ENCODE measurements around a stretch of chr3.

- PRO-cap = no peak
- RAMPAGE, long total RNA = no peak
- RRBS = no CpG with 5 or more reads among the region's 10 CpGs
Observed at GRCh38 chr3:172287771-172288857, 160.1 kb downstream of the GHSR start.

GRCh38 chr3:172317790-172318504 is 130.3 kb downstream of the GHSR start:
- PRO-cap = no peak
- RAMPAGE, long total RNA = no peak
- RRBS = no CpG with 5 or more reads among the region's 3 CpGs

DNA sequence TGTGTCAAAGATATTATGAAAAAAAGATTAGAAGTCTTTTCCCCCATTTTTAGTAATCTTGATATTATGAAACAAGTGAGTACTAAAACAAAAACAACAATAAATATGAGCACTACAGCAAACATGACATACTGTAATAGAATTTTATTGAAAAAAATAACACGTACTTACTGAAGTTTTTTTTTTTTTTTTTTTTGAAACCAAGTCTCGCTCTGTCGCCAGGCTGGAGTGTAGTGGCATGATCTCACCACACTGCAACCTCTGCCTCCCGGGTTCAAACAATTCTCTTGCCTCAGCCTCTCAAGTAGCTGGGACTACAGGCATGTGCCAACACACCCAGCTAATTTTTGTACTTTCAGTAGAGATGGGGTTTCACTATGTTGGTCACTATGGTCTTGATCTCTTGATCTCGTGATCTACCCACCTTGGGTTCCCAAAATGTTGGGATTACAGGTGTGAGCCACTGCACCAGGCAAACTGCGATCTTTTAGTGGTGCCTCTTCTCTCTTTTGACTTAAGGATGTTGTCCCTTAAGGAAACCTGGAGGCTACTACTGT is 17.6 kb downstream of the TNFSF10 start:
- PRO-cap = no peak
- RAMPAGE, long total RNA = no peak
- RRBS = no CpG with 5 or more reads among the region's 6 CpGs

DNA sequence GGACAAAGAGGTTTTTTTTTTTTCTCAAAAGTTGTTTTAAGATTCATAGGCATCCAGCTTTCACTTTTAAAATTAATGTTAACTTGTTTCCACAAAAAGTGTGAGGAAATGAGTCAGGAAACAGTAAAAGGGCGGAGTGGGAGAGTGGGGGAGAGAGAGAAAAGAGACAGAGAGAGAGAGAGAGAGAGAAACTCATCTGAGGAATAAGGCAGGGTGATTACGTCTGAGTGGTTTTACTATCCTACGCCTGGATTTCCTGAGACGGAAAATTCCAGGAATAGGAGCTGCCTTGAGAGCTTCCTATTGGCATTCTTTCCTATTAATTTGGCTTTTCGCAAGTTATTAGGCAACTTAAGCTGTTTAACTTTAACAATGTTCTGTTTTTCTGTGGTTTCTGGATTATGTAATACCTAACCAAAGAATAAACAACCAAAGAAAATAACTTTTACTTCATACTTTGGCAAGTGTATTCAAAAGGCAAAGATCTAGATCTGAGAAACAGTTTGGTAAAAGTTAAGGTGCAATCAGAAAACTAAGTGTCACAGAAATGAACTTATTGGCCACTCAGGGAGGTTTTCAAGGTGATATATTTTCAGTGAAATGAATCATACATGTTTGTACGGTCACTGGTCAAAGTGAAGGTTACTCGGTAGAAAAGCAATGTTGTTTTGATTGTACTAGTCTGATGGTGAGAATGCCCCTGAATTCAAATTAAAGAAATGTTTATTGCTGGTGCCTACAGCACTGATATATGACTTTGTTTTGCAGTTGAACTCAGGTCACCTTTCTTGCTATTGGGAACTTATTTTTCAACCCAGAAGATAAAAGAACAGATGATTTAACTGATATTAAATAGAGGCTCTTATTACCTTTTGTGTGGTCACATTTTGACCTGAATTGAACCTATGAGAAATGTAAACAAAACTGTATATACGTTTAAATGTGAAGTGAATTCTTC is 39.9 kb upstream of the TNFSF10 start:
- PRO-cap = no peak
- RAMPAGE, long total RNA = no peak
- RRBS = no CpG with 5 or more reads among the region's 8 CpGs

DNA sequence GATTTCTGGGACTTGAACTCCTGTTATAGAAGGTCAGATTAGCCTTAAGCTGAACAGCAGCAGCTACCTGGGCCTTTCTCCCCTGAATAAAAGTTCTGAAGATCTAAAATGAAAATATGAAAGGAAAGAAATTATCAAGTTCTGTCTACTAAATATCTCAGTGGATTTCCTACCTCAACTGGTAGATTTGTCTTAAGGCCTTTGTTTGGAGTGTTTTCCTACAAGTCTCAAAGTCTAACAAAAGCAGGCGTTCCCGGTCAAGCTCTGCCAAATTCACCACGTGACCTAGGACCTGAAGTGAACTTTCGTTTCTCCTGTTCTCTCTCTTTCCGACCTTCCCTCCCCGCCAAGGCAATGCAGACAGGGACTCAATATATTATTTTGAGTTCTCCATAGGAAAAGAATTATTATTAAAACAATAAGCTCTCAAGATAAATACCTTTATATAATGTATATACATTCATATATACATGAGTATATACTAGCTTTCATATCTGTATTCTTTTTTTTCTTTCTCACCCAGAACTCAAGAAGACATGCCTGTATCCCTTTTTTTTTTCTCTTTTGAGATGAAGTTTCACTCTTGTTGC is 71.3 kb upstream of the TNFSF10 start:
- PRO-cap = no peak
- RAMPAGE, long total RNA = no peak
- RRBS = no CpG with 5 or more reads among the region's 6 CpGs

- PRO-cap = no peak
- RAMPAGE, long total RNA = no peak
- RRBS = no CpG with 5 or more reads among the region's 3 CpGs
Observed at GRCh38 chr3:172600969-172601596, 77.9 kb upstream of the TNFSF10 start.

DNA sequence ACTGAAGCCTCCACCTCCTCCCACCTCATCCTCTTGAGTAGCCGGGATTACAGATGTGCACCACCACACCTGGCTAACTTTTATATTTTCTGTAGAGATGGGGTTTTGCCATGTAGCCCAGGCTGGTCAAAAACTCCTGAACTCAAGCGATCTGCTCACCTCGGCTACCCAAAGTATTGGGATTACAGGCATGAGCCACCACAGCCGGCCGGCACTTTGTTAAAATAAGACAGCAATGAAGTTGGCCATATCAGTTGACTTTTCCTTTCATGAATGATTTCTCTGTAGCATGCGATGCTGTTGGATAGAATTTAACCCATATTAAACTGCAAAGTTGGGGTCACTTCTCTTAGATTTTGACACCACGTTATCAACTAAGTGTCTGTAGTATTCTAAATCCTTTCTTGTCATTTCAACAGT is 38.8 kb downstream of the ECT2 start:
- PRO-cap = no peak
- RAMPAGE, long total RNA = no peak
- RRBS = 100% methylated on average over 1 of the region's 7 CpGs

GRCh38 chr3:173970805-173971682 is 573.5 kb downstream of the NLGN1 start:
- PRO-cap = no peak
- RAMPAGE, long total RNA = no peak
- RRBS = no CpG with 5 or more reads among the region's 5 CpGs

DNA sequence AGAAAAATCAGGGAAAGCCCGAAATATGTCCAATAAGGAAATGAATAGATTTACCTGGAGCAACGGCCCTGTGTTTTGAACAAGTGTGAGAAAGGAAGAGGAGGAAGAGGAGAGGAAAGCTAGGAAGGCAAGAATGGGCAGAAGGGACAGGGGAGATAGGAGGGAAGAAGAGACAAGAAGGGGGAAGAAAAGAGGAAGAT is 708.2 kb downstream of the TBL1XR1 start:
- PRO-cap = no peak
- RAMPAGE, long total RNA = no peak
- RRBS = no CpG with 5 or more reads among the region's 2 CpGs

DNA sequence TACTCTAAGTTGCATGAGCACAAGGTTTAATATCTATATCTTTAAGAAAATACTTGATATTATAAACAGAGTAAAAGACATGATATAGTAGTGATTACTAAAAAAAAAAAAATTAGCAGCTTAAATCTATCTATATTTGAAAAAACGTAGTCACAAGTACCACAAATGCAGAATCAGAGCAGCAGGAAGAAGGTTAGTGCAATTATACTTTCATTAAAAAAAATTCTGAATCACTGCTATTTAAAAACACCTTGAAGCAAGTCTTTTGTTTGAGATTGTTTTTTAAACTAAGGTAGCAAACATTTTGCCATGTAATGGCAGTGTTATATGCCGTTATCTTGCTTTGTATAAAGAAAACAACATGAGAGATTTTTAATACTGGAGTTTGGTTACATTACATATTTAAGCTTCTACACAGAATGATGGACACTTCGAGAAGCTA is 173.3 kb downstream of the TBL1XR1 start:
- PRO-cap = no peak
- RAMPAGE, long total RNA = no peak
- RRBS = no CpG with 5 or more reads among the region's 3 CpGs

DNA sequence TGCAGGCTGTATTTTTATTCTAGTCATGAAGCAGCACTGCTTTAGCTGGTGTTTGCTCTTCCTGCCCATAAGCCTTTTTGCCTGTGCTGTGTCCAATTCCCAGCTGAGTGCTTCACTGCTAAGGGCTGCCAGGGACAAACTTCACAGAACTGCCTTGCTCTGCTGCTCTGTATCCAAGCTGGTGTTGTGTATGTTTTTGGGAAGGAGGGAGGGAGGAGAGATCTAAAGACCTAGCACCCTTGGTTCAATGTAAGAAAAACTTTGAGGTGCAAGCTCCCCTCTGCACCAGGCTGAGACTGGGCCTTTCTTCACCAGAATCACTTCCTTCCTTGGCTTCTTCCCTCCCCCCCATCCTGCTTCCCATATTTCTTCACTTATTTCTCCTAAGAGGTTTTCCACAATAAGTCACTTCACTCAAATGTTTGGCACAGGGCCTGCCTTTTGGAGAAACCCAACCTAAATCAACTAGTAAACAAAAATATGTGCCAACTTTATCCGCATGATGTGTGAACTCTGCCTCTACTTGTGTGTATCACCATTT is 156.1 kb downstream of the TBL1XR1 start:
- PRO-cap = no peak
- RAMPAGE, long total RNA = no peak
- RRBS = no CpG with 5 or more reads among the region's 1 CpG

GRCh38 chr3:177166496-177167103 is 30.7 kb downstream of the TBL1XR1 start:
- PRO-cap = no peak
- RAMPAGE, long total RNA = no peak
- RRBS = no CpG with 5 or more reads among the region's 4 CpGs

DNA sequence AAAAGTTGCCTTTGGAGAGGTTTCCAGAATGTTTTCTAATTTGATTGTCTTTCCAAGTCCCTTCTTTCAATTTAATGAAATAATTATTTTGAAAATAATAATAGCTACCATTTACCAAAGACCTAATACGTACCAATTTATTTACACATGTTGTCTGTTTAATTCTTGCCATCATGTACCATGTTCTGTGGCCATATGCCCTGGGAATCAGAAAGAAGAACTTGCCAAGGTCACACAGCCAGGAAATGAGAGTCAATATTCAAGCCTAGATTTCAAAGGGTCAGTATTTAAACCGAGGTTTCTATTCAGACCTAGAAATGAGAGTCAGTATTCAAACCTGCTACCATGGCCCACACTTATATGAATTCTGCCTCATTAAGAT is 103.5 kb upstream of the TBL1XR1 start:
- PRO-cap = no peak
- RAMPAGE, long total RNA = no peak
- RRBS = no CpG with 5 or more reads among the region's 2 CpGs

DNA sequence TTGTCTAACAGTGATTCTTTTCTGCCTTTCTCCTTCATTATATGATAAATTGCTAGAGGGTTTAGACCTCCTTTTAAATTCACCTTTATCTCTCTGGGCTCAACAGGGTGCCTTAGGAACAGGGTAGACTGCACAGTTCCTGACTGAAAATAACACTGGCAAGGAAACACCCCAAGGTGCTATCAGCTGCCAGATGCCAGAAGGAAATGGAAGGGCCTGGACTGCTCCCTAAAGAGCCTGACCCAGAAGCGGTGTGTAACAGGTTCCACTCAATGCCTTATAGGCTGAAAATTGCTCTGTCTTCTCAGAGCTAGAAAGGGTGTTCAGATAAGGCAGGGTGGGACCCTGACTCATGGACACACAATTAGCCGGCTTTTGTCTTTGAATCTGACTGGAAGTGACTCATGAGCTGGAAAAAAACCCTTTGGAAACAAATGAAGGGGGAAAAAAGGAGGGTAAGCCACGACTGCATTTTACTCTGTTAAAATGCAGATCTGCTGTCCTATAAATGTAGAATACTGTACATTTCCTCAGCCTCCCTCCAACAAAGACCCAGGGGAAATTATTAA is 160.1 kb upstream of the TBL1XR1 start:
- PRO-cap = no peak
- RAMPAGE, long total RNA = no peak
- RRBS = no CpG with 5 or more reads among the region's 3 CpGs

DNA sequence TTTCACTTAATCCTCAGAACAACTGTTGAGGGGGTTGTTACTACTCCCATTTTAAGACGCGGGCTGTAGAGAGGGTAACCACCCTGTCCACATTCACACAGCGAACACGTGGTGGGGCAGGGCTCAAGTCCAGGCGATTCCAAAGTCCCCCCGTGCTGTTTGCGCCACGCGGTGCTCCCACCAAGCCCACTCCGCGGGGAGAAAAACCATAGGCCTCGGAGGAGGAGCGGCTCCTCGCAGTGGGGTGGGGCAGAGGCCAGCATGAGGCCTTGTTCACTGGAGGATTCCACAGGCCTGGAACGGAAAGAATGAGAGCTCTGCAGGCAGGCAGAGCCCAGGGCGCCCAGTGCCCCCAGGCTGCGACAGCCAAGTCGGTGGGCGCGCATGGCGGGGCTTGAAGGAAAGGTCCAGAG is 161.7 kb upstream of the TBL1XR1 start:
- PRO-cap = no peak
- RAMPAGE, long total RNA = no peak
- RRBS = no CpG with 5 or more reads among the region's 21 CpGs

GRCh38 chr3:177464380-177464582 is 267.0 kb upstream of the TBL1XR1 start:
- PRO-cap = no peak
- RAMPAGE, long total RNA = no peak
- RRBS = no CpG with 5 or more reads among the region's 1 CpG

- PRO-cap = no peak
- RAMPAGE, long total RNA = no peak
- RRBS = no CpG with 5 or more reads among the region's 2 CpGs
Observed at GRCh38 chr3:178058275-178058724, 477.9 kb upstream of the KCNMB2 start.

GRCh38 chr3:179018315-179019066 is 53.1 kb downstream of the ZMAT3 start:
- PRO-cap = no peak
- RAMPAGE, long total RNA = no peak
- RRBS = no CpG with 5 or more reads among the region's 3 CpGs

DNA sequence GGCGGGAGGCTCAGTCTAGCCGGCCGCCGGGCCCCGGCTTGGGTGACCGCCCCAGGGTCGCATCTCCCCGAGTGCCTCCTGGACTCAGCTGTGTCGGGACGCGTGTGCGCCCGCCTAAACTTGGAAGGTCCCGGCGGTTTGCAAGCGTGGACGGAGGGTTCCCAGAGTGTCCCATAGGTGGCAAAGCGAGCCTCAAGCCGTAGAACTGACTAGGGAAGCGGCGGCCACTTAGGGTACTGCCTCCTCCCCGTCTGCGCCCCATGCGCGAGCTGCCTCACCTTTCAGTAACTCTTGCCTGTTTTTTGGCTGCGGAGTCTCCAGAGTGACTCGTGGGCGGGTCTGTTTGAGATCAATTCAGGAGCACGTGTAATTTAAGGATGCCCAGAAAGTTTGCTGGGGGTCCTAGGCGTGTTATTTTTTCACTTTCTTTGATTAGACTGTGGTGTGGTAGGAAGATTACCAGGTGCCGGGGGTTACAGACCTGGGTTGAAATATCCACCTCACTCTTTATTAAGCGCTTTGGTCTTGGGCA is 749 bp downstream of the ACTL6A start:
- PRO-cap = no peak
- RAMPAGE, long total RNA = no peak
- RRBS = under 1% methylated on average over 11 of the region's 32 CpGs

- PRO-cap = no peak
- RAMPAGE, long total RNA = no peak
- RRBS = no CpG with 5 or more reads among the region's 16 CpGs
Observed at GRCh38 chr3:180868246-180868918, 44.1 kb upstream of the FXR1 start.